ENCODE measurements around a stretch of chr3.

DNA sequence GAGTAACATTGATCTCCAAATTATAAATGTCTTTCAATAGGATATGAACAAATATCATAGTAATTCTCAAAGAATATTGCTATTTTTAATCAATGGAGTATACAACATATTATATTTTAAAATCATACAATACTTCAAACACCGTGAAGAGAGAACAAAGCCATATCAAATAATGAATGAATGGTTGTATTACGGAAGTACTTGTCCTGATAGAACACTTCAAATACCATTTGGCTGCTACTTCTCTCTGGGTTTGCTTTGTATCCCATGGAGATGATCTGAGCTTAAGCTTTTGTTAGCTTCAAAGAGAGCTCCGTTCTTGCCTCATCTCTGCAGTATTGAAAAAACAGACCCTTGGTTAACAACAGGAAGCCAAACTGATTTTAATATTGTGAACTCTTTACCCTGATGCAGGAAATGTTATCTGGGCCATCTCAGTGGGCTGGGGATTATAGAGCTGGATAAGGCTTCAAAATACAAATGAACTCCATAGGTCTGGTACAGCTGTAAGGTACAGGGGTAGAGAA lies 101.0 kb downstream of the CHL1 start:
- PRO-cap, 7 experiments, result no peak in any of the 7 experiments
- RAMPAGE, long total RNA, 2 experiments, result no peak in any of the 2 experiments

- PRO-cap, 7 experiments, result peak in 4 of 7 experiments; most common plus-strand start chr3:376515 (in 4)
- RAMPAGE, long total RNA, 2 experiments, result no peak in any of the 2 experiments
These were observed 179.7 kb downstream of the CHL1 start for GRCh38 chr3:376305-376603.

DNA sequence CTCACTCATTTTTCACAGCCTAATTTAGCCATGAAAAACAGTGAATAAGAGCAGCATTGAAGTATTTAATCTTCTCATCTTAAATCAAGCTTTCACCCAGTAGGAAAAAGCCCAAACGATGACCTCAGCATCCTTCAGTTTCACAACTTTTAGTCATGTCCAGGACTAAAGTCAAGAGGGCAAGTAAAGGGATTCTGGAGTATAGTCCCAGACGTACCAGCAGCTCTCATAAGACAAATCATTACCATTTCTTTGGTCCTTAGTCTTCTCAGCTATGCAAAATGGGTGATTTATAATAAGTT lies 237.3 kb downstream of the IL5RA start:
- PRO-cap, 7 experiments, result no peak in any of the 7 experiments
- RAMPAGE, long total RNA, 2 experiments, result no peak in any of the 2 experiments

DNA sequence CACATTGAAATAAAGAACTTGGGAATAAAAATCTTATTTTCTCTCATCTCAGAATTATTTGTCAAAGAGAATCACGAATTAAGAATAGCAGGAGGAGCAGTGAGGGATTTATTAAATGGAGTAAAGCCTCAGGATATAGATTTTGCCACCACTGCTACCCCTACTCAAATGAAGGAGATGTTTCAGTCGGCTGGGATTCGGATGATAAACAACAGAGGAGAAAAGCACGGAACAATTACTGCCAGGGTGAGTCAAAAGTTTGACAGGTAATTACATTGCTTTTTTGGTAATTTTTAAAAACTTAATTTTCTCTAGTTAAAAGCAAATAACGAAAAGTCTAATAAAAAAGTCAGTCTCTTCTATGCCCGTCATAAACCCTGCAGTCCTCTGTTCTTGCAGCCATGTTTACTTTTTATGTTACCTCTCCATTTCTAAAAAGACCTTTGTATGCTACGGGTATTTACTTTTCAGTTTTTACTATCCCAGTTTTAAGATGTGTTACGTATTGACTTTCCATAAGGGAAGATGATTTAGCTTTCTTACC lies 10.5 kb downstream of the TRNT1 start:
- PRO-cap, 7 experiments, result no peak in any of the 7 experiments
- RAMPAGE, long total RNA, 2 experiments, result no peak in any of the 2 experiments

- PRO-cap, 7 experiments, result no peak in any of the 7 experiments
- RAMPAGE, long total RNA, 2 experiments, result no peak in any of the 2 experiments
These were observed 163.9 kb downstream of the LRRN1 start for GRCh38 chr3:3962937-3963731.

- PRO-cap, 7 experiments, result no peak in any of the 7 experiments
- RAMPAGE, long total RNA, 2 experiments, result no peak in any of the 2 experiments
These were observed 192.4 kb downstream of the LRRN1 start for GRCh38 chr3:3991597-3992000.

- PRO-cap, 7 experiments, result peak in 2 of 7 experiments; most common plus-strand start chr3:4295202 (in 2); most common minus-strand start chr3:4294969 (in 1)
- RAMPAGE, long total RNA, 2 experiments, result no peak in any of the 2 experiments
These were observed 8.2 kb upstream of the SETMAR start for GRCh38 chr3:4294919-4295392.

DNA sequence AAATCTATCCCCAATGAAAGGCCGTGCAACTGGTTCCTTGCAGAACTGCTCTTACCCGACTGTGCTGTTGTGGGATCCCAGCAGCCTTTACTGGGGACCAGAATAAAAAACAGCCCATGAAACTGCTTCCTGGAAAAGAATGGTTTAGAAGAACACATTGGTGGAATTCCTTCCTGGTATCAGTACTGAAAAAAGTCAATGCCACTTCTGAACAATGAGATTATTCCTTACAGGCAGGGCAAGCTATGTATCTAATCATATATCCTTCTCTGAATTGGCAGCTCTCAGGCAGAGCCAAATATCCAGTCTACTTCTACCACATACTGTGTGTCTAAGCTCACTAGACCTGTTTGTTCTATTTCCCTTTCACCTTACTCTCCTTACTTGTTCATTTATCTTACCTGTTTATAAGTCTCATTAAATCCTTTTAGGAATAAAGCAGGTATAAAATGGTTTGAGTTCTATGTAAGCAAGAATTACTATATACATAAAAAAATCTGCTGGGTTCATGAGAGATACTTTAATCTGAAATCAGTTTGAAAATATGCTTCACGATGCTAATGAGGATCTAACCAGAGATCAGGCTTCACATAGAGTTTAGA lies 8.3 kb downstream of the SETMAR start:
- PRO-cap, 7 experiments, result no peak in any of the 7 experiments
- RAMPAGE, long total RNA, 2 experiments, result no peak in any of the 2 experiments

DNA sequence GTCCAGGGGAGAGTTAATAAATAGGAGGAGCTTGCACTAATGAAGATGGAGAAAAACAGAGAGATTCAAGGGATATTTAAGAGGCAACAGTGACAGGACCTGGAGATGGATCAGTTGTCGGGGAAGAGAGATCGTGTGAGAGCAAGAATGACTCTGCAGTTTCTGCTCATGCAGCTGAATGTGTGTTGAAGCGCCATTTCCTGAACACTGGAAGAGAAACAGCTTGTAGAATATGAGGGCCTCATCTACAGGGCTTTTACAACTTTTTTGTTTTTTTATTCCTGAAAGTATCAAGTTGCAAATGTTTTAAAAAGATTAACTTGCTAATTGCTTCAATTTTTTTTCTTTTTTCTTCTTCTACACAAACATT lies 37.4 kb downstream of the SETMAR start:
- PRO-cap, 7 experiments, result peak in 4 of 7 experiments; most common plus-strand start position 113 of the sequence (in 1); most common minus-strand start position 209 of the sequence (in 2)
- RAMPAGE, long total RNA, 2 experiments, result no peak in any of the 2 experiments

DNA sequence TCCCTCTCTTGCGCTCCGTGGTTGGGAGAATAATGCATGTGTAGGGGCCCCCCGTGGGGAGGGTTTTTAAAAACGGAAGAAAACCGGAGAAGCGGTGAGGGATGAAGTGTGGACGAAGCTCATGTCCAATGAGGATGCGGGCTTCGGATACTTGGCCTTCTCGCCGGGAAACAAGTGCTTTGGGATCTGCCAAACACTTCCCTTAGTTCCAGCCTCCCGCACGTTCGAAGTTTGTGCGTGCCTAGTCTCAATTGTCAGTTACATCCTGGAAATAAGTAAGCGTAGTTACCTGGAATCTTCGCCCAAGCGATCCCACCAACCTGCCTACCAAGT lies 788 bp downstream of the ITPR1 start:
- PRO-cap, 7 experiments, result peak in 6 of 7 experiments; most common plus-strand start position 196 of the sequence (in 3); most common minus-strand start position 123 of the sequence (in 3)
- RAMPAGE, long total RNA, 2 experiments, result no peak in any of the 2 experiments

DNA sequence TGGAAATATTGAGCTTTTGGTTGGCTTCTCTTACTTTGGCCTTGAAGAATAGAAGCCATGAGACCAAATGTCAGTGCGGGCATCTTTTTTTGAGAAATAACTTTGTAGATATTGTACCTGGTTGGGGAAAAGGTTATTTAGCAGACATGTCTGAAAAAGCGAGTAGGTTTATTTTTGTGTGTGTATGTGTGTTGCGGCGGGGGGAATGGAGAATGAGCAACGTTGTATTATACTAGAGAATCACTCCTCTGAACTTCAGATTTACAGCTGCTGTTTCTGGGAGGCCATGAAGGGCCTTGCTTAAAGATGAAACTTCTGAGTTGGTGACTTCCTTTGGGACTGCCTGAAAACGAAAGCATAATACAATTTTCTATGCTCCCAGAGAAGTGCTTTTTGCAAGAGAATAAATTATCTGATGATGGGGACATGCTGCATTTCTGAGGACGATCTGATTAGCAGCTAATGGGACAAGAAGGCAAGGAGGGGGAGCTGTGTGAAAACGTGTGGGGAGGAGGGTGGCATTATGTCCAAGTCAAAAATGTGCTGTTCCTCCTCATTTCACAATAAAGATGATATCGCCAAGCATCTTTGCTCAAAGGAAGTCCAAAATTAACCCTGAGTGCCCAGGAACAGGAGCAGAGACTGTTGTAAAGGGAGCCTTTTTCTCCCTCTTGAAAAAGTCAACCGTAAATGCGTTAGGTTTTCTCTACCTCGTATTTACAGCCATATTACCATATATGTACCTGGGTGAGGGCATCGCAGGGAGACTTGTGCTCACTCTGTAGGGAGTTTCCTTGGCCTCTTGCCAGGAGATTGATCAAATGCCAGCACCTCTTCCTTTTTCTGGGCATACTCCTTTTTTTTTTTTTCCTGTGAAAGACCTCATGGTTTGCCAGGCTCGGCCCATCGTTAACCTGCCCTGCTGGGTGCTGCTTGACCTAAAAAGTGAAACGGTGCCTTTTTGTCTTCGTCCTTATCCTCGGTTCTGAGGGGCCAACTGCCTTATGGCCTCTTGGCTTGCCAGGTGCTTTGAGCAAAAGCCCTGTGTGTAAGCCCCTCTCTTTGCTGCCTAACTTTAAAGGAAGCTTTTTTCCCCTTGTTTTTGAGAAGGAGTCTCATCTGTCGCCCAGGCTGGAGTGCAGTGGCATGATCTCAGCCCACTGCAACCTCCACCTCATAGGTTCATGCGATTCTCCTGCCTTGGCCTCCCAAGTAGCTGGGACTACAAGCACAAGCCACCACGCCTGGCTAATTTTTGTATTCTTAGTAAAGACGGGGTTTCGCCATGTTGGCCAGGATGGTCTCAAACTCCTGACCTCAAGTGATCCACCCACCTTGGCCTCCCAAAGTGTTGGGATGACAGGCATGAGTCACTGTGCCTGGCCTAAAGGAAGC lies 11.5 kb downstream of the ITPR1 start:
- PRO-cap, 7 experiments, result peak in 4 of 7 experiments; most common plus-strand start position 258 of the sequence (in 1); most common minus-strand start position 341 of the sequence (in 4)
- RAMPAGE, long total RNA, 2 experiments, result no peak in any of the 2 experiments

GRCh38 chr3:4512928-4513366 lies 19.8 kb downstream of the ITPR1 start:
- PRO-cap, 7 experiments, result no peak in any of the 7 experiments
- RAMPAGE, long total RNA, 2 experiments, result no peak in any of the 2 experiments

GRCh38 chr3:4756968-4758059 lies 221.9 kb upstream of the BHLHE40 start:
- PRO-cap, 7 experiments, result no peak in any of the 7 experiments
- RAMPAGE, long total RNA, 2 experiments, result no peak in any of the 2 experiments

- PRO-cap, 7 experiments, result no peak in any of the 7 experiments
- RAMPAGE, long total RNA, 2 experiments, result no peak in any of the 2 experiments
These were observed 158.1 kb upstream of the BHLHE40 start for GRCh38 chr3:4820915-4821852.

GRCh38 chr3:4826825-4827670 lies 152.2 kb upstream of the BHLHE40 start:
- PRO-cap, 7 experiments, result no peak in any of the 7 experiments
- RAMPAGE, long total RNA, 2 experiments, result no peak in any of the 2 experiments

DNA sequence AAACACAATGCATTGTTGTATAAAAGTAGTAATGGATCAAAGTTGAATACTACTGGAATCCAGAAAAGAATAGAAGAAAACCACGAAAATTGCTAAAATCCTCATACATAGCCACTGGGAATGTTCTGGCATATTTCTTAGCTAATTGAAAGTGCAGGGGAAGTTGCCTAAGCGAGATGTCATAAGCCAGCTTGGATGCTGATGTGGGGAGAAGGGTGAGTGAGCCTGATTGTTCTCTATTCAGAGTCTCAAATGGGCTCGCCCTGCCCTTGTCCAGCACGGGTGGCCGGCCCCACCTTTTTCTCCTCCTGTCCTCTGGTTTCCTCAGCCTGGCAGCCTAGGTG lies 151.1 kb upstream of the BHLHE40 start:
- PRO-cap, 7 experiments, result no peak in any of the 7 experiments
- RAMPAGE, long total RNA, 2 experiments, result no peak in any of the 2 experiments

GRCh38 chr3:4982179-4982628 lies 3.0 kb downstream of the BHLHE40 start:
- PRO-cap, 7 experiments, result no peak in any of the 7 experiments
- RAMPAGE, long total RNA, 2 experiments, result no peak in any of the 2 experiments

DNA sequence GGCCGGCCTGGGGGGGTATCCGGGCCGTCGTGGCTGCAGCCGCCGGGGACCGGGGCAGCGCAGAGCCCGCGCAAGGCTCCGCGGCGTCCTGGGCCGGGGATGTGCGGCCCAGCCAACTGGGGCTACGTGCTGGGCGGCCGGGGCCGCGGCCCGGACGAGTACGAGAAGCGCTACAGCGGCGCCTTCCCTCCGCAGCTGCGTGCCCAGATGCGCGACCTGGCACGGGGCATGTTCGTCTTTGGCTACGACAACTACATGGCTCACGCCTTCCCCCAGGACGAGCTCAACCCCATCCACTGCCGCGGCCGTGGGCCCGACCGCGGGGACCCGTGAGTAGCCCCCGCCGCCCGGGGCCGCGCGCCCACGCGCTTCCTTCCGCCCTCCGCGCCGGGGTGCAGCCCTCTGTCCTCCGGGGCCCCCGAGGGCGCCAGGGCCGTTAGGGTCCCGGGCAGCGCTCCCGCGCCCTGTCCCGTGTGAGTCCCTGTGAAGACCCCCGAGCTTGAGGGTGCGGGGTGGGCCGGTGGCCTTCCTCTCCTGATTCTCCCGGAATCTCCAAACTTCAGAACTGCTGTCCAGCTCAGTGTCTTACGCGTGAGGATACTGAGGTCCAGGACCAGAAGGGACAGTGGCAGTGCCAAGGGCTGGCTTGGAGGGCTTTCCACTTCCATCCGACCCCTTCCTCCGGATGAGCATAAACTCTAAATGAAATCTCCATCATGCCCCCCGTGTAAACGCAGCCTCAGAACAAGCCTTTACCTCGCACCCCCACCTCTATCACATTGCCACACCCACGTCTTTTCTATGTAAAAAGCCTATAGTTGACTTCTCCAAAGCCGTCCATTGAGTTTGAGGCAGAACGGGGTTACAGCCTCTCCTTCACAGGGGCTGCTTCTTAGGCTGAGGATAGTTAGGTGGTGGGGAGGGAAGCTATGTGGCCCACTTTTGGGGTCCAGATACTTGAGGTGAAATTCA lies 765 bp downstream of the EDEM1 start:
- PRO-cap, 7 experiments, result peak in 7 of 7 experiments; most common plus-strand start position 401 of the sequence (in 1); most common minus-strand start position 309 of the sequence (in 4)
- RAMPAGE, long total RNA, 2 experiments, result no peak in any of the 2 experiments

GRCh38 chr3:5202848-5203273 lies 15.4 kb downstream of the EDEM1 start:
- PRO-cap, 7 experiments, result no peak in any of the 7 experiments
- RAMPAGE, long total RNA, 2 experiments, result no peak in any of the 2 experiments

DNA sequence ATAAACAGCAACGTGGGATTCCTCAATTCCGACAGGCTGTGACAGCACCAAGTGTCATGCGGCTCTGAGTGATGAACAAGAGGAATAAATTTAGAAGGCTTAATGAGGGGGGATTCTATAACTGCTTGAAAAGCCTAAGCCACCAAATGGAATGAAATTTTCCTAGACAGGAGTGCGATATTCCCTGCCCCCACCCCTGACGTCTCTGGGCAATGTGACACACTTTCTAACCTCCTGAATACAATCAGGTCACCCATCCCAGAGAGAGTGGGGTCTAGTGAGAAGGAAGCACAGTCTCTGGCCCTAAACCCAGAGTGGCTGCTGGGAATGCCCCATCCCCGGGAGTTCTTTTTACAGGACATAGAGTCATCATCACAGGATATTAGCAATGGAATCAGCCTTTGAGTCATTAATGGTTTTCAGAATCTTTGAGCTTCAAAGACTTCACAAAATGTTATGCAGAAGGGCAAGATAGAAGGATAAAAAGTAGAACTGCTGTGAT lies 114.3 kb downstream of the EDEM1 start:
- PRO-cap, 7 experiments, result no peak in any of the 7 experiments
- RAMPAGE, long total RNA, 2 experiments, result no peak in any of the 2 experiments

Measured in ovary (tissue), 7 donors.